Measurements from ENCODE around the genes SLC38A2 and ENDOU.

DNA sequence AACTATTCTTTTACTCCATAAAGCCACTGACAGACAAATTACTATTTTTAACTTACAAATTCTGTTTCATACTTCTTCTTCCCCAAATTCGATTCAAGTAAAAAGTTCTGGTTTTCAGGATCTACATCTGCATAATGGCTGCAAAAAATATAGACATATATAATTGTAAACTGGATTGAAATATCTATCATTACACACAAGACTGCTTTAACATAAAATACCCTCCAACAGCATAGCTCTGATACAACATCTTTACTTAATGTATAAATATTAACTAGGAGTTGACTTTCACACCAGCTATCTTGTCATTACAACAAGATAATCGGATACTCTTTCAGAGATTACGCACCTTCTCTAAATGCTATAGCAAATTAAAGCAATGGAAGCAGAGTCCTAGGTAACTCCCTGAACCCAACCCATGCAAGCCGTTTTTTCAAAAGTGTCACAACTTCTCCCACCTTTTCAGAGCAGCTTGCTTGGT lies 1.8 kb downstream of the SLC38A2 start:
- PRO-cap: no peak
- RAMPAGE, long total RNA, 2 experiments: no peak in any of the 2 experiments

GRCh38 chr12:46372233-46373211 lies at the start of gene SLC38A2:
SLC38A2 (minus strand) TSS chr12:46372773.
- PRO-cap: bidirectional peak, plus-strand start at chr12:46372257, minus-strand start at chr12:46372008; bidirectional peak, plus-strand start at chr12:46372965, minus-strand start at chr12:46372771
- RAMPAGE, long total RNA, 2 experiments: start-site peak on the minus strand in 2 of 2 experiments, at chr12:46372770-46372837 at its widest, 5,911 to 7,253 reads per replicate

DNA sequence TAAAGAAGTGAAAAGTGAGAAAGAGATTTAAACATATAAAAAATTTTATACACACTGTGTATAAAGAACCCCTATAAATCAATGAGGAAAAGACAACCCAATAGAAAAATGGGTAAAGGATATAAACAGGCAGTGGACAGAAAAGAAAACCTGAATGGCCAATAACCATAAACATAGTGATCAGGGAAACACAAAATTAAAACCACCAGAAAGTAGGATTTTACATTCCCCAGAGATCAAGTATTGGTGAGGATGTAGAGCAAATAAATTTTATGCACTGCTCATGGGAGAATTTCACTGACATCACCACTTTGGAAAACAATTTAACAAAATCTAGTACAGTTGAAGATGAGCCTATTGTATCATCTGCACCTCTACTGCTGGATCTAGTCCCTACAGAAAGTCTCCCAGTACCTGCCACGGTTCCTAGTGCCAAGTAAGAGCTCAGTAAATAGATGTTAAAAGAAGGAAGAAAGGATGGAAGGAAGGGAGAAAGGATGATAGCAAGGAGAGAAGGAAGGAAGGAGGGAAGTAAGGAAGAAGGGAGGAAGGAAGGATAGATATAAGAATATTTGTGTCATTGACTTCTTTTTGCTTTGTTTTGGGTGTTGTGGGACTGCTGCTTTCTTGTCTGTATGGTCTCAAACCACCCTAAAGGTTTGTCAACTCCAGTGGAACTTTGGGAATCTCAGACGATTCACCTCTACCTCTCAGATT lies 21.9 kb upstream of the SLC38A2 start:
- PRO-cap: no peak
- RAMPAGE, long total RNA, 2 experiments: no peak in any of the 2 experiments

DNA sequence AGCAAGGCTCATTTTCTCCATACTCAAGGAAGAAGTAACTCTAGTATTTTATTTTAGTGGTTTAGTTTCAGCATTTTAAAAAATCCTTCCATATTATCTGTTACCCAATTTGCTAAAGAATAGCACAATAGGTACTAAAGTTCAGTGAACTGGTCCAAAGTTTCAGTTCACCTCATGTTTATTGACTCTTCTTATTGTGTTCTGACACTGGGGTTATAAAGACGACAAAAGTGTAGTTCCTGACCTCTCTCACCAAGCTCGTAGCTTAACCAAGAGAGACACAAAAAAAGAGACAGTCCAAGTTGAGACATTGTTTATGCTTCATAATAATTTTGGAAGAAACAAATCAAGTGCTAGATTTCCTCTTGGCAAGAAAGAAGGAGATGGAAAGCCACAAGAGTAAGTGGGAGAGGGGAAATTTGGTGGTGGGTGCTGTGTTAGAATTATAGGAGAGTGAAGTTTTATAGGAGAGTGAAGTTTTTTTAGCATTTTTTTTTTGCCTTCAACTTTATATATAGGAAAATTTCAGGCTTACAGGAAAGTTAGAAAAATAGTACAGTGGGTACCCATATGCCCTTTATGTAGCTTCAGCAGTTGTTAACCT lies 40.9 kb upstream of the SLC38A2 start:
- PRO-cap: no peak
- RAMPAGE, long total RNA, 2 experiments: no peak in any of the 2 experiments

- PRO-cap: no peak
- RAMPAGE, long total RNA, 2 experiments: no peak in any of the 2 experiments
These were observed 183.6 kb upstream of the SLC38A2 start for GRCh38 chr12:46556078-46556664.

- PRO-cap: no peak
- RAMPAGE, long total RNA, 2 experiments: no peak in any of the 2 experiments
These were observed 207.3 kb downstream of the SLC38A4 start for GRCh38 chr12:46618102-46619196.

GRCh38 chr12:46640001-46640512 lies 185.7 kb downstream of the SLC38A4 start:
- PRO-cap: no peak
- RAMPAGE, long total RNA, 2 experiments: no peak in any of the 2 experiments

- PRO-cap: no peak
- RAMPAGE, long total RNA, 2 experiments: no peak in any of the 2 experiments
These were observed 87.4 kb downstream of the SLC38A4 start for GRCh38 chr12:46738171-46738998.

GRCh38 chr12:46788094-46788617 lies 37.6 kb downstream of the SLC38A4 start:
- PRO-cap: no peak
- RAMPAGE, long total RNA, 2 experiments: no peak in any of the 2 experiments

DNA sequence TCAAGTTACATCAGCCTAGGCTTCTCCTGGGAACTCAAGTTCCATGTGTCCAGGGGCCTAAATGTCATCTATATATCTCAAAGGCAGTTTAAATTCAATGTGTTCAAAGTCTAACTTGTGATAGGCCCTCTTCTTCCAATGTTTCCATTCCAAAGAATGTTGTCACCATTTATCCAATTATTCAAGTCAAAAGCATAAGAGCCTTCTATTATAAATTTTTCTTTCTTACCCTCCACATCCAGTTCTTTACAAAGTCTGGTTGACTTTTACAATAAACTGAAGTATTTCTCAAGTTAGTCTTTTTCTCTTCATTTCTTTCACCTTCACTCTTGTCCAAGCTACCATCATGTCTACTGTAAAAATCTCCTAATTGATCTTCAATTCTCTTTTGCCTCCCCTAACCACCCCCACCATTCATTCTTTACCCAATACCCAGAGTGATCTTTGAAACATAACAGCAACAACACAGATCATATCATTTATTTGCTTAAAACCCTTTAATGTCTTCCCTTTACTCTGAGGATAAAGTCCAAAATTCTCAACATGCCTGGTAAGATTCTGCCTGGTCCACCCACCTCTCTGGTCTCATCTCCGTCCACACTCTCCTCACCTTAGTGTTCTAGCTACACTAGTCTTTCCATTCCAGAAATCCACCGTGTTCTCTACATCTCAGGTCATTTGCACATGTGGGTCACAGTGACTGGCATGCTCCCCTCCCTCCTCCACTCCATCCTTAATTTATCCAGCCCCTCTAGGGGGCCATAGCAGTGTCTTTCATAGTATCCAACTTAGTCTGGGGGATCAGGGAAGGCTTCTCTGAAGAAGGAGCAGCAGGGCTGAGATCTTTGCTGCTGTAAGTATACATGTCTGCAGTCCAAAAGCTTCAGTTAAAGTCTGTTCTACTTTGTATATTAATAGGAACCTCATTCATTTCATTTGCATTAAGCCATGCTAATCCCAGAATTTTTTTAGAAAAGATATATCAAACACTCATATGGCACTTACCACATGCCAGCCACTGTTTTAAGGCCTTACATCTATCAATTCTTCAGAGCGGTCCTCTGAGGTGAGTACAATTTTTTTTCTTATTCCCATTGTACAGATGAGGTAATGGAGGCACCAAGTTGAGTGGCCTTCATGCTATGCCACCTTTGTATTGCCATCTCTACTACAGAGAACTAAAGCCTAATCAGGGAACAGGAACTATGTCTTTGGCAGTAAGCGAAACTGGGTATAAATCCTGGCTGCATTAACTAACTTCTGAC lies 27.6 kb downstream of the SLC38A4 start:
- PRO-cap: no peak
- RAMPAGE, long total RNA, 2 experiments: no peak in any of the 2 experiments

GRCh38 chr12:46808215-46808777 lies 17.5 kb downstream of the SLC38A4 start:
- PRO-cap: no peak
- RAMPAGE, long total RNA, 2 experiments: no peak in any of the 2 experiments

- PRO-cap: no peak
- RAMPAGE, long total RNA, 2 experiments: start-site peak on the minus strand in 1 of 2 experiments, at chr12:46983433-46983718 at its widest, 9 reads per replicate
These were observed 96.1 kb upstream of the PCED1B start for GRCh38 chr12:46983215-46983755.

GRCh38 chr12:47189723-47190248 lies 110.0 kb upstream of the AMIGO2 start:
- PRO-cap: no peak
- RAMPAGE, long total RNA, 2 experiments: no peak in any of the 2 experiments

GRCh38 chr12:47360654-47361738 lies 281.2 kb upstream of the AMIGO2 start:
- PRO-cap: no peak
- RAMPAGE, long total RNA, 2 experiments: no peak in any of the 2 experiments

GRCh38 chr12:47725107-47725596 lies at the start of gene ENDOU:
ENDOU (minus strand) TSS chr12:47725490.
- PRO-cap: no peak
- RAMPAGE, long total RNA, 2 experiments: start-site peak on the minus strand in 1 of 2 experiments, at chr12:47725490-47725509 at its widest, 15 reads per replicate

- PRO-cap: no peak
- RAMPAGE, long total RNA, 2 experiments: no peak in any of the 2 experiments
These were observed 9.4 kb upstream of the ENDOU start for GRCh38 chr12:47734569-47735235.

GRCh38 chr12:47740615-47741248 lies 15.4 kb upstream of the ENDOU start:
- PRO-cap: no peak
- RAMPAGE, long total RNA, 2 experiments: no peak in any of the 2 experiments

DNA sequence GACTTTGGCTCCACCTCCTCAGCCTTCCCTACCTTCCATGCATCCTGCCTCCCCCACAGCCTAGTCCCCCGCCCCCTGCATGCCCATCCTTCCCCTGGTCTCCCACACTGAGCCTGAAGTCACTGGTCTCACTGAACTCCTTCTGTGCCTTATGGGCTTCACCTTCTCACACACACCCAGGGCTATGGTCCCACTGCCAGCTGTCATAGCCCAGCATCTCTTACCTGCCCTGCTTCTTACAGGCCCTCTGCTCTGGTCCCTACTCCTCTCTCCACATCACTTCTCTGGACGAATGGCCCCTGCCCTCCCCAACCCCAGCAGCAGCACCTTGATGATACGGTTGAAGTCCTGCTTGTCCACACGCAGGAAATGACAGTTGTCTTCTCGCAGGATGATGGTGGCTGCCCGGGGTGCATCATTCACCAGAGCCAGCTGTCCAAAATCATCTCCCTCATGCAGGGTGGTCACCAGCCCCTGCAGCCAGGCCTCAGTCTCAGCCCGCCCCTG lies 9.6 kb downstream of the RAPGEF3 start:
- PRO-cap: no peak
- RAMPAGE, long total RNA, 2 experiments: no peak in any of the 2 experiments

GRCh38 chr12:47782610-47783607 lies 9.9 kb downstream of the SLC48A1 start:
- PRO-cap: no peak
- RAMPAGE, long total RNA, 2 experiments: no peak in any of the 2 experiments

- PRO-cap: no peak
- RAMPAGE, long total RNA, 2 experiments: no peak in any of the 2 experiments
These were observed 22.4 kb downstream of the SLC48A1 start for GRCh38 chr12:47795177-47796026.

Measured in lower leg skin (tissue), 2 donors.